ENCODE data around the gene TOMM20.

- PRO-cap = no peak
Observed at GRCh38 chr1:234670936-234671284, 60.9 kb upstream of the IRF2BP2 start.

- PRO-cap = no peak
Observed at GRCh38 chr1:234692877-234693243, 82.9 kb upstream of the IRF2BP2 start.

DNA sequence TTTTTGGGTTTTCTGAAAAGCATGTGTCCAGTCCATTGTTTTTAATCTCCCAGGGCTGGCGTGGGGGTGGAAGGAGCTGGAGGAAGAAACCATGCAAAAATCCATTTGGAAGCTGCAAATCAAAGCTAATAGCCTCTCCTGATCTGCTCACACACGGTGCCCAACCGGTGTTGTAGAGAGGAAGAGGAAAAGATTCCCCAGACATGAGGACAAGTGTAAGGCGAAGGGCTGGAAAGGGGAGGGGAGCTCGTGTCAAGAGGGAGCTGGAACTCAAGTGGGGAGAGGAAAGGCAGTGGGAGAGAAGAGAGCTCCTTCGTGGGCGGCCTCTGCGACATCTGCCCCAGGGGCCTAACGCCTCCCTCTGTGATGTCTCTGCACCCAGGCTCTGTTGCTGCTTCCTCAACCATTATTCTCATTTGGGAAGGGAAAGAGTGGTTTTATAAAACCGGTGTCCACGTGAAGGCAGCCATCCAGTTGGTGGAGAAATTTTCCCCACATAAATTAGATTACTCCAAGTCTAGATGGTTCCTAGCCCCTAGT lies 112.4 kb upstream of the IRF2BP2 start:
- PRO-cap = no peak

DNA sequence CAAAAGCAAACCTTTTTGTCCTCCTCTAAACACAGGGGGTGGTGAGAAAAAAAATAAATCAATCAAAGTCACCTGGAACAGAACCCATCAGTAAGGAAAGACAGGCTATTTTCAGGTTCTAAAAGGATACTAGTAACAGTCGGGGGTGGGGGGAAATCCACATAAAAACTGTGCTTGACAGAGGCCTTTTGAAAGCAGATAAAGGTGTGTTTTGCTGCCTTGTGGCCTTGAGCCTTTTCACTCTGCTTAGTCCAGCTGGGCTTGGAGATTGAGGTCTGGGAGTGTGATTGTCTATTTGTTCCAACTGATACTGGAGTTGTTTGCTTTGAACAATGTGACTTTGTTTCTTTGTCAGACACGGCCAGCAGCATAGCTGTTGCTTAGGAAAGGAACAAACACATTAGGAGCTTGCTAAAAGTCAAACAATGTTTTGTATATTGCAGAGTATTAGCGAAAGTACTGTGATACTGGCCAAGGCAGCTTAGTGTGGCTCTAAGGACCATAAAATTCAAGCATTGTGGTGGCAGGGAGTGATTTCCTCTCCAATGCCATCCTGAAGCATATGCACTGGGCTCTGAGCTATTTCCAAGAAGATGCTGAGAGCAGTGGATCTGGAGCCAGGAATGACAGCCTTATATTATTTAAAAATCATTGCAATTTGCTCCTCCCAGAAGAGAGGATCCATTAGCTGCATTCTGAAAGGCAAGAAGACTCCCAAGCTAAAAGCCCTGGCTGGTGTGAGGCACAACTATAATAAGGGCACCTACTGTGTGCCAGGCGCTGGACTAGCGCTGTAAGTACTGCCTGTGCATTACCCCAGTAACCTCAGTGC lies 141.3 kb upstream of the IRF2BP2 start:
- PRO-cap = no peak

DNA sequence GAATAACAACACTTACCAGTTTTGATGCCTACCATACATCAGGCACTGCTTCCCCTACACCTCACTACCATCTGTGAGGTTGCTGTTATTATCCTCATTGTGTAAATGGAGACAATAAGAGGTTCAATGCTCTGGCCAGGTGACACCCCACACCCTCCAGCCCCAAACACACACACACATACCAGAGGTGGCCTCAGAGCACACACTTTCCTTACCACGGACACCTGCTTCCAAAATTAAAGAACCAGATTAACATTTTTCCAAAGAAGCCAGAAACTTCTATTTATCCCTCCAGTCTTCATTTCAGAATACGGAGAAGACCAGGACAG lies 213.9 kb upstream of the IRF2BP2 start:
- PRO-cap = no peak

DNA sequence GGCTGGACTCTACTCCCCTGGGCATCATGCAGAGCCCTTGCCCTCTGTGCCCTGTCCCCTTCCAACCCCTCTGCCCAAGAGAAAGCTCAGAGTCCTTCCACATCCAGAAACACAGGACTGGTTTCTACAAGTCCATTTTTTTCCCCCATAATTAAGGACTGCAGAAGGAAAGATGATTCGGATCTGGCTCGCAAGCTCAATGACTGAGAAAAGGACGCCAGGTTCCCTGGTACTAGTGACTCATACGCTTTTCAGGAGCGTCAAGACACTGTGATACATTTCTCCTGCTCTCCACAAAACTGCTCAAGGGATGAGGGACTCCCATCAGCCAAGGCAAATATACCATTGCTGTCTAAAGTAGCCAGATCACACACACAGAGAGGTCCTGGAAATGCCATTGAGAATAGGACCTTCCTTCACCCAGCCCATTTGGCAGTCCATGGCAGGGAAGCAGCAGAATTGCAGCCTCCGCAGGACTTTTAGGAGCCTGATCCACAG lies 253.5 kb upstream of the IRF2BP2 start:
- PRO-cap = no peak

DNA sequence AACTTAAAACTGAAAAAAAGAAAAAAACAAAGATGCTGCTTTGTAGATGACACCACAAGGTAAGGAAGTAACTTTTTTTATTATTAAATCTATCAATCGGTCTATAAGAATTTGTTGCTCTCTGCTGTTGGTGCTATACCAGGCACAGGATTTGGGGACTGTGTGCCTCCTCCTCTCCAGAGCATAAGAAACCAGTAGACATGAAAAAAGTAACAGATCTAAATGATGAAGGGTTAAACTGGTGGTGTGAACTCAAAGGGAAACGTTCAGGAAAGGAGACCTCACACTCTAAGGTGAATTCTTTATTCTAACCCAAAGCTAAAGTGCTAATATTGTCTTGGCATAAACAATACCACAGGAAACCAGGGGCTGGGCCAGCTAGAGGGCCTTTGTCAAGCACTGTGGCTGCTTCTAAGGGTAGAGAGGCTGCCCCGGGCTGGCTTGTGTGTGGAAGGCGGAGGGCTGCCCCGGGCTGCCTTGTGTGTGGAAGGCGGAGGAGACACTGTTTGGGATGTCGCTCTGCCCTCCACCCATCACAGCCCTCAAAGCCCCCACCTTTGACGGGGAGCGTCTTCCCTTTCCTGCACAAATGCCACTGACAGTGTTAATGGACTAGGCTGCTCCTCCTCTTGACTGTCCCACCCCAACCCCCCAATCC lies 217.0 kb downstream of the TOMM20 start:
- PRO-cap = no peak

GRCh38 chr1:234934384-234935221 lies 194.0 kb downstream of the TOMM20 start:
- PRO-cap = no peak

GRCh38 chr1:235077414-235078153 lies 51.1 kb downstream of the TOMM20 start:
- PRO-cap = no peak

DNA sequence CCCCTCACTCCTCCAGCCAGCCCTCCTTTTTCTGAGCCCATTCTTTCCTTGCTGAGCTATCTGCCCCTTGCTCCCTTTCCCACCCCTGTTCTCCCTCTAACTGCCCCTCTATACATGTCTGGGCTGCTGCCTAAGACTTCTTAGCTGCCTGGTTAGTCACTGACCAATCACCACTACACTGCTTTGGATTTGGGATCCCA lies 18.5 kb downstream of the TOMM20 start:
- PRO-cap = no peak

GRCh38 chr1:235128410-235129345 lies at the start of gene TOMM20:
TSS of gene TOMM20 (minus strand) at chr1:235128837.
- PRO-cap = bidirectional peak, plus-strand start at chr1:235128464, minus-strand start at chr1:235128172; bidirectional peak, plus-strand start at chr1:235129078, minus-strand start at chr1:235128837

- PRO-cap = no peak
Observed at GRCh38 chr1:235141121-235141682, 12.6 kb upstream of the TOMM20 start.

DNA sequence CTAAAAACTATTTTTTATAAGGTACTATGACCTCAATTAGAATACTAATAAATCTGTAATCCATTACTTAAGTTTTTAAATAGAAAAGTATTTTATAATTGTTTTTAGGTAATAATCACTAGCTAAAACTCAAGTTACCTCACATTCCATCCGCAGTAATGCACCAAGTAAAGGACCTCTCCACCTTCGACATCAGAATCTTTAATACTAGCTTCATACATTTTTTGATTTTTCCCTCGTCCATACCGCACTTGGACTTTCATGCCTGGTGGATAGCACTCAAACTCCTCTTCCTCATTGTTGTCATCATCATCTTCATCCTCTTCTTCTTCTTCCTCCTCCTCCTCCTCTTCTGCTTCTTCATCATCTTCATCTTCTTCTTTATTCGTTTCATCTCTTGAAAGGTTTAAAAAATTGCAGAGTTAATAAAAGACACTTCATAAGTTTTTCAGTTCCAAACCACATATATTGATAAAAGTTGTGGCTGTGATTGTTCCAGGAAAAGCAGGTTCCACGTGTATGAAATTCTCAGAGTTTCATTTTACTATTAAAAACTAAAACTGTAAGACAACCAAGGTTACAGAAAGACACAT lies 52.7 kb upstream of the RBM34 start:
- PRO-cap = no peak

- PRO-cap = no peak
Observed at GRCh38 chr1:235454007-235454554, 50.2 kb downstream of the B3GALNT2 start.

DNA sequence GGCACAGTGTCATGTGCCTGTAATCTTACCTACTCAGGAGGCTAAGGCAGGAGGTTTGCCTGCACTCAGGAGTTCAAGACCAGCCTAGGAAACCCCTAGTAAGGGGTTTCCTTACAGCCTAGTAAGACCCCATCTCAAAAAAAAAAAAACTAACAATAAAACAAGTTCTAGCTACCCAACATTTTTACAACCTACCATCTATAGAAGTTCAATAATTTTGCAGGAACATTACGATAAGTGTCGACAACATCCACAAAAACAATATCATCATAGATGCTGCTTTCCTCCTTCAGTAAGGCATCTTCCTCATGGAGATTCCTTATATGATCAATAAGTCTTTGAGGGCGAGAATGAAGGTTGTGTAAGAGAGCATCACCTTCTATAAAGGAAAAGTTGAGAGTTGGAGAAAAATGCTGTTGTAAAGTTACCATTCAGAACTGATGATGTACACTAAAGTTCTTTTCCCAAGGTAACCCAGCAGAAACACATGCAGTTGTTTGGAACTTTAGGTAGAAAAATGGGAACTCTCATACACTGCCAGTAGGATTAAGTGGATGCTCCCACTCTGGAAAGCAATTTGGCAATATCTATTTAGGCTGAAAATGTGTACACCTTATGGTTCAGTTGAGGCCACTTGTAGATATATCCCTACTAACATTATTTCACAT lies 45.7 kb downstream of the B3GALNT2 start:
- PRO-cap = no peak

- PRO-cap = no peak
Observed at GRCh38 chr1:235489556-235490367, 14.5 kb downstream of the B3GALNT2 start.

- PRO-cap = bidirectional peak, plus-strand start at chr1:235504744, minus-strand start at chr1:235504425; unidirectional peak, plus-strand start at chr1:235504810; bidirectional peak, plus-strand start at chr1:235505174, minus-strand start at chr1:235505032; bidirectional peak, plus-strand start at chr1:235505419, minus-strand start at chr1:235505445
Observed at GRCh38 chr1:235504522-235505543, 581 bp upstream of the B3GALNT2 start.

GRCh38 chr1:235650129-235650876 lies 719 bp upstream of the GNG4 start:
- PRO-cap = bidirectional peak, plus-strand start at chr1:235650359, minus-strand start at chr1:235650013; bidirectional peak, plus-strand start at chr1:235650609, minus-strand start at chr1:235650608; unidirectional peak, minus-strand start at chr1:235650750

DNA sequence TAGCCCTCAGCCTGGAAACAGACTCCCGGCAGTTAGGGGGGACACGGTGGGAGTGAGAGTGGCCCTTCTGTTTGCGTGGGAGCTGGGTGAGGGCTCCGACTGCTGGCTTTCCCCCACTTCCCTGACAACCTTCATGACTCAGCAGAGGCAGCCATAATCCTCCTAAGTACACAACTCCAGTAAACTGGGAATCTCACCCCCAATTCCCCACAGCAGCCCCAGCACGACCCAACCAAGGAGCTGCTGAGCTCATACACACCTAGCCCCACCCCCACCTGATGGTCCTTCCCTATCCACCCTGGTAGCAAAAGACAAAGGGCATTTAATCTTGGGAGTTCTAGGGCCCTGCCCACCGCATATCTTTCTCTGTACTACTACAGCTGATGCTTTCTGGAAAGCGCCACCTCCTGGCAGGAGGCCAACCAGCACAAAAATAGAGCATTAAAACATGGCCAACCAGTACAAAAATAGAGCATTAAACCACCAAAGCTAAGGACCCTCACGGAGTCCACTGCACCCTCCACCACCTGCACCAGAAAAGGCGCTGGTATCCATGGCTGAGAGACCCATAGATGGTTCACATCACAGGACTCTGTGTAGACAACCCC lies 21.0 kb downstream of the LYST start:
- PRO-cap = no peak

DNA sequence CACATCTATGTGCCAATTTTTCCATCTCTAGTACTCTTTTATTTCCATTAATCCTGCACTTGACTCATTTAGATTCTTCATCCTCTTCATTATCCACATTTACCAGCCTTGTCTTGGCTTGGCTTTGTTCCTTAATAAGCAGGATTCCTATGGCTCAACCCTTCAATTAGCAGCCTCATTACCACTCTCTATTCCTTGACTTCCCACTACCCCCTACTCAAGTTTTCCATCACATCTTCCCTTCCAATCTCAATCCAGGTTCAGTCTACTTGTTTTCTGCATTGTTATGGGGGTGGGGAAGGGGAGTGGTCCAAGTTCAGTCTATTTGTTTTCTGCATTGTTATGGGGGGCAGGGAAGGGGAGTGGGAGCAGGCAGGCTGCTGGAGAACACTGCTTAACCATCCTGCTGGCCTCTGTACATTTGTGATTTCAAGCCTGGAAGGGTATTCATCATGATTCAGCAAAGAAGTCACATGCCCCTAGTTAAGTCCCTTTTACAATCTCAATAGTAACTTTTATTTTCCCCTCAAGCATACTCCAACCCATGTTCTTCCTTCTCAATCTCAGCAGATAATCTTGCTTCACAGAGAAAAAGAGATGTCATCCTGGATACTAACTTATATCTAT lies 8.1 kb downstream of the LYST start:
- PRO-cap = no peak